Metastatic Breast Carcinoma in the Ovary (tissue), 3 donors: ENCODE measurements around a stretch of chr5.

DNA sequence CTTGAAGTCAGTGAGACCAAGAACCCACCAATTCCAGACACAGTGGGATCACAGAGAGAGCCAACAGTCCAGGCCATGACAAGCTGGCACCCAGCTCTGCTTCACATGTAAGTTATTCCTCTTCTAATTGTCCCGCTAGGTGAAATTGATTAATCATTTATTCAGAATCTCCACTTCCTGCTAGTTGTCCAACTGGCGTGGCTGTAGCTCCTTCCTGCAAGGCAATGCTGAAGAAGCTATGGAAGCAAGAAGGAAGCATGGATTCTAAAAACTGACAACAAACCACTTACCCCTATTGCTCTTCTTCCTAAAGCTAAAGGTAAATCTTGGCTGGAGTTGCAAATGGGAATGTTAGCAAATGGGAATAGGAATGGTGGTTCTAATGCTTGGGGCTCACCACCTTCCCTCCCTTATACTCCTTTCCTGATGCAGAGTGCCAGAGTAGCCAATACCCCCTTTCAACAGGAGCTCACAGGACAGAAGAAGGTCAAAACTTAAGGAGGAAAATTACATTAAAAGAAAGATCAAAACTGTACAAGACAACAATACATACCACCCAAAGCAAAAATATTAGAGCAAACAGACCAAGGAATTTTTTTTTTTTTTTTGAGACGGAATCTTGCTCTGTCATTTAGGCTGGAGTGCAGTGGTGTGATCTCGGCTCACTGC lies 30.2 kb upstream of the GLRX start:
- PRO-cap, 3 experiments, result no peak in any of the 3 experiments

DNA sequence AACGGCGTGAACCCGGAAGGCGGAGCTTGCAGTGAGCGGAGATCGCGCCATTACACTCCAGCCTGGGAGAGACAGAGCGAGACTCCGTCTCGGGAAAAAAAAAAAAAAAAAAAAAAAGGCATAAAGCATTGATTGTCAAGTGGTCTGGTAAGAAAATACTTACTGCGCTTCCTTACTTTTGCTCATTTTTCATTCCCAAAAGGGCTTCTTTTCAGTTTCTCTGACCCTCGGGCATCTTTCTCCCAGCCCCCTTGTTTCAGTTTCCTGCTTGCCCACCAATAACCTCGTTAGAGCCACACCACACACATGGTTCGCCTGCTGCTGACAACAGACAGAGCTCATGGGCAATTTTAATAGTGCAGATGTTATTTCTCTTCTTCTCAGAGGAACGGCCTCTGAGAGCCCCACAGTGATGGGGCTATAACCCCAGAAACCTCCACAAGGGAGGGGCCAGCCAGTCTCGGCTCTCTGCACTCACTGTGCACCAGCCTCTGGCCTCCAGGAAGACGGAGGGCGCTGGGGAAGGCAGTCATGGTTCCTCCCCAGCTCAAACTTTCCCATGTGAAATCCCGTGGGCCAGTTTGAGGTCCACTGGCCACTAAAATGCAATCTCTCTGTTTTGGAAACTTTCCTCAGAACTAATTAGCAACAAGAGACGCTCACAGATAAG lies 55.6 kb upstream of the GLRX start:
- PRO-cap, 3 experiments, result no peak in any of the 3 experiments

DNA sequence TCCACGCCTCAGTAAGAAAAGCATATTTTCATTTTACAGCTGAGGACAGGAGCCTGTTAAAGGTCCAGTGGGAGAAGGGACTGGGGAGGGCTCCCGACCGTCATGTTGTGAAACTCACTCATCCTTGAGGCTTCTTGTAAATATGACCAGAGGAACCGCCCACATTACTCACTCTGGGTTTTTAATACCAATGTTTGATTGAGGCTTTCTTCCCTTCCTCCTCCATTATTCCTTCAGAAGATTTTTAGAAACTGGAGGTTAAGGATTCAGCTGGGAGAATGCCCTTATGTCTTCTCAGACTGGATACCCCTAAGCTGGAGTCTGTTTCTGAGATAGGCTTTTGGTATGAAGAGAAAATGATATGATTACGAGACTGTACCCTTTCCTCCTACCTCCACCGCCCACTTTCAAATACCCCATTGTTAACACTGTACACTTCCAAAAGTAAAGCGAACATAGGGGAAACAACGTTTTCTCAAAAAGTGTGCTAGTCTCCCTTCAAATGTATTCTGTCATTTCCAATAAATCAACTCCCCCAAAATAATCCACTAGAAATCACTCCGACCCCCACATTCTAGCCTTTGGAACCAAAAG lies 61.6 kb upstream of the GLRX start:
- PRO-cap, 3 experiments, result peak in 2 of 3 experiments; most common minus-strand start position 109 of the sequence (in 2)

- PRO-cap, 3 experiments, result no peak in any of the 3 experiments
These were observed 56.8 kb downstream of the ELL2 start for GRCh38 chr5:95904736-95905288.

GRCh38 chr5:95938845-95939522 lies 22.7 kb downstream of the ELL2 start:
- PRO-cap, 3 experiments, result no peak in any of the 3 experiments

DNA sequence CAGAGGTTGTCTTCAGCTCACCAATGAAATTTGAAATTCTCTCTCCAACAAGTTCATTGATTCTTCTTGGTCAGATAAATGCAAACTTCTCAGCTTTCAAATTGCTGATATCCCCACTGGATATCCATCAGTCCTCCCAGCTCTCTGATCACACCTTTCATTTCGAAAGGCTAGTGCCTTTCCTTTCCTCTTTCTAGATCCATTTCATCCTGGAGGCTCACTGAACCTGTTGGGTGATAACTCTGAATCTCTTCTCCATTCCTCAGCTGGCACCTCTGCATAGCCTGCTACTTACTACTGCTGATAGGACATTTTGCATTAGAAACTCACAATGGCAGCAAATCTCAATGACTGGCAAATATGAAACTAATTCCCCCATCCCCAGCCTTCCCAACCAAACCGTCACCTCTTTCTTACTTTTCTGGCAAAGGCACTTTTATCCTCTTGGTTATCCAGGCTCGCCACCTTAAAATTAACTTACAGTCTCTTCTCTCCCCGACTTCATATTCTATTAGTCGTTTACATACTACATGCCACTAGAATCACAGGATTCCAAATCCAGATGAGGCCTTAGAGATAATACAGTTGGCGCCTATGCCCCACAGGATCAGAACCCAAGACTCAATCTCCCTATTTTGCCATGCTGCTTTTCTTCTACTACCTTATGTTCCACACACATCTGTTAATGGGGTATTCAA lies 16.7 kb downstream of the ELL2 start:
- PRO-cap, 3 experiments, result no peak in any of the 3 experiments

DNA sequence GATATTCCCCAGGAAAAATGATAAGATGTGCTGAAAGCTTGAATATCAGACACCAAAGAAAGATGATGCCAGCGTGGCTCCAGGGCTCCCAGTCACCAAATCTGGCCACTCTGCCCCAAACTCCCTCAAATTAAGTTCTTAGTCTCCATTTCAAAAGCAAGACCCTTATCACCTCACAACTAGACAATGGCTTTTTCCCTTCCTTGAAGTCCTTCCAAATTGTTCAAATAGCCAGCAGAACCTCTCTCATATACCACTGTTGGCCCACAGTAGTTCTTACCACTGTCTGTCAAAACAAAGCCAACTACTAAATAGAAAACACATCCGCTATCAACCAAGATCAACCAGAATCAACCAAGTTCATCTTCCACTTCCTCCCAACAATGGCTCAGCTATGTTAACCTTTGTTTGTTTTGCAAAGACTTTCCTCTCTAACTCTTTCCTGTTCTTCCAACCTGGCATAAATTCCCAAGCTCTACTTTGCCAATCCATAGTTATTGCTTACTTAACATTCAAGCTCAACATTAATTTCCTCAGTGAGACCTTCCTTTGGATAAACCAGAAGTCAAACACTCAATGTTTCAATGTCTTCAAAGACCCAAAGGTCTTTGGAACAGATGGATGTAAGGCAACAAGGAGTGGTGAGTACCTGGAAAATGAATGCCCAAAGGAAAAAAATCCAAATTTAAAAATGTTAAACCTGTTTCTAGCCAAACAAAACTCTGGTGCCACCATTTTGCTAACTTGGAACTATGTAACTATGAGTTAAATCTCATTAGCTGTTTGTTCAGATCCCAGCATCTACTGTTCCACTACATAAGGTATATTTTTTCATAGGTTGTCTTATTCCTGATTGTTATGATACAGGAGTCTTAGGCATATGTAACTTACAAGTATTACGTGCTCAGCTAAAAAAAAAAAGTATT lies 15.1 kb downstream of the ELL2 start:
- PRO-cap, 3 experiments, result no peak in any of the 3 experiments

DNA sequence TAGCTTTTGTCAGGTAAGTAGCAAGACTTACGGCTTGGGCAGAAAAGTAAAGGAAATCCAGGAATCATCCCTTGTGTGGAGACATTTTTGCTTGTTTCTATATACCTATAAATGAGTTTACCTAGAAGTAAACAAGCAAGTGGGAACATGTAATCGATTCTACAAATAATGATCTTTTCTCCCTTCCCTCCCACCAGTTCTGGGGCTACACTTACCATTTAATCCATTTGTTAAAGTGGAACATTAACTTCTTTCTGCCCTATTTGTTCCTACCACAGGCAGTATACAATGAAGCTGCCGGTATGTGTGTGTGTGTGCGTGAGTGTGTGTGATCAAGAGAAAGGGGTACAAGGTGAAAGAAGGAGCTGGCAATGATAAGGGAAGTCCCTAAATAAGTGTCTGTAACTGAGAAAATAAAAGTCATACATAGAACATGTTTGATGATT lies 26.4 kb upstream of the ELL2 start:
- PRO-cap, 3 experiments, result no peak in any of the 3 experiments

- PRO-cap, 3 experiments, result no peak in any of the 3 experiments
These were observed 151.9 kb upstream of the ELL2 start for GRCh38 chr5:96113483-96113920.

DNA sequence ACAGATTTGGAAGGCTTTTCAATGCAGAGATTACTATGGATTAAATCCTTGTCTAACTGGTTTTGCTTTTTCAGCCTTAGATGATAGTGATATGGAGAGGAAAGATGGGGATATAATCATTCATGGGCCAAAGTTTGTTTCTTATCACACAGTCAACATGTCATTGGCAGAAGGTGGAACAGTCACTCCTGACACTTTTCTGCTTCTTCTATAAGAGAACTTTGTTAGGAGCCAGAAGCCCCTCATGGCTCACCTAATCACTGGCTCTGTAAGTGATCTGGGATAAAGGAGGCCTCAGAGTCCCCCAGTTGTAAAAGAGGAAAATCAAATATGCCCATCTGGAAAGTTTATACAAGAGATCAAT lies 101.3 kb downstream of the PCSK1 start:
- PRO-cap, 3 experiments, result no peak in any of the 3 experiments

DNA sequence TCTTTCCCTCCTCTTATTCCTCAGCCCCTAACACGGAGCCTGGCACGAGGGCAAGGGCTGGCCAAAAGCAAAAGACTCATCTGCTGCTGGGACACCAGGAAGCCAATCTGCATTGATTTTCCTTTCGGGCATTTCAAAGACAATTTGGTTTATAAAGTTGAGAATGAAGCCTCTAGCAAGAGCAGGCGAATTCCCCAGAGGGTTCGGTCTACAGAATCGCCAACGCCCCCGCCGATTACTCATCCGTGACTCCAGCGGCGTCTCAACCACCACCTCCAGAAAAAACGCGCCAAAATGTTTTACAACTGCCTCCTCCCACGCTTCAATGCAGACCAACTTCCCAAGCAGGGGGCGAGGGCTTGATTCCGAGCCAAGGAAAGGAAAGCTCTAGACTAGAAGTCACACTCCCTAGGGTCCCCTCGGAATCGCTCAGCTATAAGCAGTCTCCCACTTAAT lies 1.5 kb downstream of the PCSK1 start:
- PRO-cap, 3 experiments, result no peak in any of the 3 experiments

DNA sequence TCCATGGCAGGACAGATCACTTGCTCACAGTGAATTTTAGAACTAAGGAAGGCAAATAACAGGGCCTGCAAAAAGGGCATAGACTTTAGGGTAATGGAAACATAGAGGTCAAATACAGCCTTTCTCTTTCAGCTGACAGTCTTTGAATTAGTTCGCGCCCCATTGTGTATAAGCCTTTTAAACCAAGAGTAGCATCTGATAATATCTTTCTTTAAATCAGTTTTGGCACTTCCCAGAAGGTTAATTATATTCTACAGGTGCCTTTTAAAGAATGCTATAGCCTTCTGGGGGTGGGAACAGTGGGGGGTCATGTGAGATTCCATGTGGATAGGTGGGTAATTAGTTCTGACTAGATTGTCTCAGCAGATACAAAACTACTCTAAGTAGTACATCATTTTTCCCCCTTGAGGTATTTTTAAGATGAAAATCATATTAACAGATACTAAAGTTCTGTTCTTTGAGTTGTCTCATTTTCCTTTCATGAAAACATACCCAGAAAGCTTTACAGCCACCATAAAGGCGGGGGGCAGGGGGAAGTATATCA lies 4.4 kb downstream of the CAST start:
- PRO-cap, 3 experiments, result no peak in any of the 3 experiments

- PRO-cap, 3 experiments, result no peak in any of the 3 experiments
These were observed 42.7 kb downstream of the ERAP1 start for GRCh38 chr5:96764883-96765553.

DNA sequence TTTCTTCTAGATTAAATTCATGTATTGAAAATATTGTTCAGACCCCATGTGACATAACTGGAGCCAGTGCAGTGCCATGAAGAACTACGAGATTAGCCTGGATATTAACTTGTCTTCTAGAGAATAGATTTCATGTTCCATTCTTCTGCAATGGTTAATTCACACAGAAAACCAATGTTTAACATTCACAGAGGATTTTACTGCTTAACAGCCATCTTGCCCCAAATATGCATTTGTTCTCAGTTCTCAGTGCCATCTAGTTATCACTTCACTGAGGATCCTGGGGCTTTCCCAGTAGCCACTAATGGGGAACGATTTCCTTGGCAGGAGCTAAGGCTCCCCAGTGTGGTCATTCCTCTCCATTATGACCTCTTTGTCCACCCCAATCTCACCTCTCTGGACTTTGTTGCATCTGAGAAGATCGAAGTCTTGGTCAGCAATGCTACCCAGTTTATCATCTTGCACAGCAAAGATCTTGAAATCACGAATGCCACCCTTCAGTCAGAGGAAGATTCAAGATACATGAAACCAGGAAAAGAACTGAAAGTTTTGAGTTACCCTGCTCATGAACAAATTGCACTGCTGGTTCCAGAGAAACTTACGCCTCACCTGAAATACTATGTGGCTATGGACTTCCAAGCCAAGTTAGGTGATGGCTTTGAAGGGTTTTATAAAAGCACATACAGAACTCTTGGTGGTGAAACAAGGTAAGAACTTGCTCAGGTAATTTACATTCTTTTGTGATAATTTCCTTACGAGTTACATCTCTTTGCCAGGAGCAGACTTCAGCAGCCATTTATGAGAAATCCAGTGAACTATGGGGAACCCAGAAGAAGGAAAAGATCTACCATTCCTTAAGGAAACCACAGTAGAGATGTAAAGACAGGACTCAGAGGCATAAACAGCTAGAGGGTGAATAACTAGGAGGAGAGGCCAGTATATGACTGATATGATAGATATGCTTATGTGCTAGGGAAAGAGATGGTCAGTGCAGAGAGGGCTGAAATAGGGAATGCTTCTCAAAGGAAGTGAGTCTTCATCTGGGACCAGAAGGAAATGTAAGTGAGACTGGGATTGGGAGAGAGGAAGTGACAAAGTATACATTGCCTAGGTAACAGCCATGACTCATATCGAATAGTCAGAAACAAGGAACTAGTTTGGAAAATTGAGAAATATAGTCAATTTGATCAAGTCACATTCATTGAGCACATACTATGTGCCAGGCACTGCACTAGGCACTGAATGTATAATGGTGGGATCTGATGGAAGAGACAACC lies 3.7 kb downstream of the ERAP2 start:
- PRO-cap, 3 experiments, result no peak in any of the 3 experiments

- PRO-cap, 3 experiments, result peak in 2 of 3 experiments; most common plus-strand start chr5:96936690 (in 1); most common minus-strand start chr5:96936630 (in 2)
These were observed 693 bp downstream of the LNPEP start for GRCh38 chr5:96936182-96937363.

- PRO-cap, 3 experiments, result peak in 2 of 3 experiments; most common plus-strand start chr5:98769945 (in 1); most common minus-strand start chr5:98769921 (in 1)
These were observed 3.5 kb upstream of the RGMB start for GRCh38 chr5:98769691-98770693.

- PRO-cap, 3 experiments, result peak in 2 of 3 experiments; most common plus-strand start chr5:98770891 (in 2)
These were observed 2.8 kb upstream of the RGMB start for GRCh38 chr5:98770694-98770949.

DNA sequence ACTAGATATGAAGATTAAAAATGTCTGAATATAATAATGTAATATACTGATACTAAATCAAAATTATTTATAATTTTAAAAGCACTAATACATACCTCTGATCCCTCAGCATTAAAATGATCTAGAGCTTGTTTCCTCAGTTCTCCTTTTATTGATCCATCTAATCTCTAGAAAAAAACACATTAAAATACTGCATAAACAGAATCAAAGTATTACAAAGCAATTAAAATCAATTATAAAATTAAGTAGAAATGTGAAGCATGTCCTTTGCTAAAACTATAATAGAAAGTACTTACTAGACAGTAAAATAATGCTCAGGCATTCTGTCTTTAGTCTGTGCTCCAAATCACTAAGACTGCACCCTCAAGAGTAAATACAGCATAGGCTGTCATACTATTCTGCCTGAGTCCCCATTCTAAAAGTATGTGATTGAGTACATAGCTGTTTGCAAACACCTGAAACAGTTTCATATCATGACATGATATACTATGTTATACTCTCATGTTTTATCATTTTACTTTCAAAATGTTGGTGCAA lies 43.3 kb downstream of the CHD1 start:
- PRO-cap, 3 experiments, result no peak in any of the 3 experiments

DNA sequence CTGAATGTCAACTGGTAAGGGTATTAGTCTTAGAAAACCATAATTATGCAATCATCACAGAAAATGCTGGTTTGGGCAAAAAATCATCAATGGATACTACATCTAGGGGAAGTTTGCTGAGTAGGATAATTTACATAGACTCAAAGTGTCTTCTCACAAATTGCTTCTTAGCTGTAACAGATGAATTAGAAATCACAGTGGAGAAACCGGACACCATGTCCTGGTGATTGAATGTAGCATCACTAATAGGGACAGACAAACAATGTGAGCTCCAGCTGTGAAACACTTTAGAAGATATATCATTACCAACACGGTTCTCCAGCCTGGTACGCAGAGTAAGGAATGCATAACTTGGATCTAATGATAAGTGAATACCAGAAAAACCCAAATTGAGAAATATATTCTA lies 17.4 kb downstream of the CHD1 start:
- PRO-cap, 3 experiments, result no peak in any of the 3 experiments

DNA sequence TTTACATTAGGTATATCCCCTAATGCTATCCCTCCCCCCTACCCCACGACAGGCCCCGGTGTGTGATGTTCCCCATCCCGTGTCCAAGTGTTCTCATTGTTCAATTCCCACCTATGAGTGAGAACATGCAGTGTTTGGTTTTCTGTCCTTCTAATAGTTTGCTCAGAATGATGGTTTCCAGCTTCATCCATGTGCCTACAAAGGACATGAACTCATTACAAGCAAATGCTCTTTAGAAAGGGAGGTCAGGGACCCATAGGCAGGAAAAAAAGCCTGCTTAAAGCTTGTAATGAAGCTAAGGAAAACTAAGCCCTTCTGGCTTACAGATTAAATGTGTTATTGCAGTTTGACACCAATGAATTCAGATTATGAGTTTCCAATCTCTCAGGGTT lies 462 bp upstream of the FAM174A start:
- PRO-cap, 3 experiments, result no peak in any of the 3 experiments